SJSA1 (cell line): ENCODE results near the genes PM20D1, CTSE and FAM72A.

DNA sequence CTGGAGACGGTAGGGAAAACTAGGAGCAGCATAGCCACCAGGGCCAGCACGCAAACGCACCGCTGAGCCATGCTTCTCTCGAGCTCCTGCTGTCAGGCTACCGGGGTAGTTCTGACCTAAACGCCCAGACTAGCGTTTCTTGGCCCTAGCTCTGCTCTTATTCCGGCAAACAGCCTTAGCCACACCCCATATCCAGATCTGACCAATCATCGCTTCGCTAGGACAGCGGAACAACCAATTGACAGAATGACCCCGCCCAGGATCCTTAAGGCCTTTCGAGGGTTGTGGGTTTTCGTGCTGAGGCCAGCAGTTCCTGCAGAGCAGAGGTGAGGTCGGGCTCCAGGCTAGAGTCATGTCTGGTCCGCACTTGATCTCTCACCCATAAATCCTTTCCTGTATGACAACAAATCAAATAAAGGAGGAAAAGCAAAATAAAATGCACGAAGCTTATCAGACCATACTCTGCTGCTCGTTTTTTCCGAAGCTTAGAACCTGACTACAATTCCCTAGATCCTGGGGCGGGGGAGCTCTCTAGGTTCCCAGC, at the start of gene PM20D1:
Gene PM20D1, minus strand, starts transcription at position 131 of the 544 bp plus-strand sequence.
- RAMPAGE, long total RNA, result no peak

- RAMPAGE, long total RNA, result no peak
Observed at GRCh38 chr1:206023478-206024286, at the start of gene CTSE. CTSE (minus strand) TSS chr1:206023895.

- RAMPAGE, long total RNA, result no peak
Observed at GRCh38 chr1:206202635-206203032, at the start of gene FAM72A. FAM72A (minus strand) TSS chr1:206202839.

- RAMPAGE, long total RNA, result no peak
Observed at GRCh38 chr1:206458068-206459141, 11.9 kb upstream of the IKBKE start.

DNA sequence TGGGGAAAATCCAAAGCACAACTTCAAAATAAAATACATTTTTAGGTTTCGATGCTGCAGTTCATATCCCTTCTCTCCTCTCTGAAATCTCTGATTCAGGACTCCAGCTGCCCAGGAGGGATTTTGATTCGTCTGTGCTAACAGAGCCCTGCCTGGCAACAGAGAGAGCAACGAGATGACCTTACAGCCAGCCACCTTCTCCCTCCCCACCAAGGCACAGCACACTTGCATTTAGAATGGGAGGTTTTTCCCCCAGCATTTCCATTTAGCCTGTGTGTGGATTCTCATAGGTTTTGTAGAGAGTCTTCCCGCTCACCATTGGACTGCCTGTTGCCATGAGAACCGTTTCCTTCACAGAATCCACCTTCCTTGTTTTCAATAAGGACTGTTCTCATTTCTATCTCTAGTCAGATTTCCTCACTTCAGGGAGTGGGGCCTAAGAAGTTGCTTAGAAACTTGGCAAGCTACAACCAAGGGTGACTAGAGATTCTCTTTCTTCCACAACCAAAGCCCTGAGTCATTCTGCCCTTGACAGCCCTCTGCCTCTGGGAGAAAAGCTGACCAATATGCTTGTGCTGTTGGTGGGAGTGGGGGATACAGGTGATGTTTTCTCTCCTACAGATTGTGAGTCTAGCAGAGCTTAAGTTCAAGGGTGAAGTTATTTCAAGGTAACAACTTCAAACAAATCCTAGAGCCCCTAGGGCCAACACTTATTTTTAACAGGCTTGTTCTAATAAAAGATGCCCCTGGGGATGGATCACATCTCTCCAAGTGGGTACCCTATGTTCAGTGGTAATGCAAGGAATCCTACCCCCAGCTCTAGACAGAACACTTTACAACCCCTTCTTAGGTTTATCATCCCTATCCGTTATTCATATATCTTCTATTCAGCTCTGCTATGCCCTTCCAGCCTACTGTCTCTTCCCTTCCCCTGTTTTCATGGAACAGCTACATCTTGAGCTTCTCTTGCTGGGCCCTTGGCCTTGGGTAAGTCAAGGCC, 5.6 kb upstream of the IKBKE start:
- RAMPAGE, long total RNA, result no peak

DNA sequence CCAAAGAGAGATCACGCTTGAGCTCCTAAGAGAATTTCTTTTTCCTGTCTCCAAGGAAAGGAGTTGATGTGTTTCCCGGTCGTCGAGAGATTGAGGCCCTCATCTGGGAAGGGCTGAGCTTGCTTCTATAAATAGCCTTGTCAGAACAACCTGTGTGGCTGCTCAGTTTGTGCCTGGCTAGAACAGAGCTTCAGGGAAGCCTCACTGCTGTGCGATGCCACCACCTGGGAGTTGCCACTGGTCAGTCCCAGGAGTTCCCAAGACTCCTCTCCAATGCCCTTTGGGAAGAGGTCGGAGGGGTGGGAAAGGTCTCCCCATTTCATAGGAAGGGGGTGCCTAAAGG, 52.2 kb downstream of the EIF2D start:
- RAMPAGE, long total RNA, result no peak

GRCh38 chr1:206576536-206576934, 35.7 kb downstream of the EIF2D start:
- RAMPAGE, long total RNA, result no peak

- RAMPAGE, long total RNA, result no peak
Observed at GRCh38 chr1:206589969-206590881, 22.0 kb downstream of the EIF2D start.

- RAMPAGE, long total RNA, result no peak
Observed at GRCh38 chr1:206630969-206631500, 4.3 kb upstream of the DYRK3 start.

DNA sequence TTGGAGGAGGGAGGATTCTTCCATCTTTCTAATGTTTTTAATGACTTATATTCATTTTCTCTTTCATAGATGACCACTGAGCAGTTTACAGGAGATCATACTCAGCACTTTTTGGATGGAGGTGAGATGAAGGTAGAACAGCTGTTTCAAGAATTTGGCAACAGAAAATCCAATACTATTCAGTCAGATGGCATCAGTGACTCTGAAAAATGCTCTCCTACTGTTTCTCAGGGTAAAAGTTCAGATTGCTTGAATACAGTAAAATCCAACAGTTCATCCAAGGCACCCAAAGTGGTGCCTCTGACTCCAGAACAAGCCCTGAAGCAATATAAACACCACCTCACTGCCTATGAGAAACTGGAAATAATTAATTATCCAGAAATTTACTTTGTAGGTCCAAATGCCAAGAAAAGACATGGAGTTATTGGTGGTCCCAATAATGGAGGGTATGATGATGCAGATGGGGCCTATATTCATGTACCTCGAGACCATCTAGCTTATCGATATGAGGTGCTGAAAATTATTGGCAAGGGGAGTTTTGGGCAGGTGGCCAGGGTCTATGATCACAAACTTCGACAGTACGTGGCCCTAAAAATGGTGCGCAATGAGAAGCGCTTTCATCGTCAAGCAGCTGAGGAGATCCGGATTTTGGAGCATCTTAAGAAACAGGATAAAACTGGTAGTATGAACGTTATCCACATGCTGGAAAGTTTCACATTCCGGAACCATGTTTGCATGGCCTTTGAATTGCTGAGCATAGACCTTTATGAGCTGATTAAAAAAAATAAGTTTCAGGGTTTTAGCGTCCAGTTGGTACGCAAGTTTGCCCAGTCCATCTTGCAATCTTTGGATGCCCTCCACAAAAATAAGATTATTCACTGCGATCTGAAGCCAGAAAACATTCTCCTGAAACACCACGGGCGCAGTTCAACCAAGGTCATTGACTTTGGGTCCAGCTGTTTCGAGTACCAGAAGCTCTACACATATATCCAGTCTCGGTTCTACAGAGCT, 12.3 kb downstream of the DYRK3 start:
- RAMPAGE, long total RNA, result no peak

DNA sequence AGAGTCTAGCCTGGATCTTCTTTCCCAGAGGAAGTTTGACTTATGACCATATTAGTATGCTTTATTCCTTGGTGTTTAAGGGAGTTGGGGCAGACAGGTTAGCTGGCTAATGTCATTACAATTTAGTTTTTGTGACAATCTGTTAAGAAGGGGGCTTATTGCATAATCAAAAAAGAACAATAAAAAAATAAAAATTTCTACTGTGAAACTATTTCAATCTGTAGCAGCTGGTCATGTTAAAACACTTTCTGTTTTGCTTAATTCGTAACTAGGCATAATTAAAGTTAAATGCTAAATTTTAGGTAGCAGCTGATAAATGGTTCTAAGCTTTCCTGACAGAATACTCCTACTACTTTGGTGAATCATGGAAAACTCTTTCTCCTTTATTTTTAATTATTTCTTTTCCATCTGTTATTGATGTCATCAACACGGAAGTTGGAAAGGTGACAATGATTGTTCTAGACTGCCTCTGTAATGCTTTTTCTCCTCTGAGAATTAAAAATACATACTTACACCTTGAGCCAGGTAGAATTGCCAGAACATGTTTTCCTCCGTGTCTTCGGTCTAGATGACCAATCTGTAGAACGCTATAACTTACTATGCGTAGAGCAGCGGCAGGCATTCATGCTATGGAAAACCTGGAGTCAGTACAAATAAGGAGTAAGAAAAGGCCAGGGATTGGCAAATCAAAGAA, 18.6 kb downstream of the DYRK3 start:
- RAMPAGE, long total RNA, result no peak

DNA sequence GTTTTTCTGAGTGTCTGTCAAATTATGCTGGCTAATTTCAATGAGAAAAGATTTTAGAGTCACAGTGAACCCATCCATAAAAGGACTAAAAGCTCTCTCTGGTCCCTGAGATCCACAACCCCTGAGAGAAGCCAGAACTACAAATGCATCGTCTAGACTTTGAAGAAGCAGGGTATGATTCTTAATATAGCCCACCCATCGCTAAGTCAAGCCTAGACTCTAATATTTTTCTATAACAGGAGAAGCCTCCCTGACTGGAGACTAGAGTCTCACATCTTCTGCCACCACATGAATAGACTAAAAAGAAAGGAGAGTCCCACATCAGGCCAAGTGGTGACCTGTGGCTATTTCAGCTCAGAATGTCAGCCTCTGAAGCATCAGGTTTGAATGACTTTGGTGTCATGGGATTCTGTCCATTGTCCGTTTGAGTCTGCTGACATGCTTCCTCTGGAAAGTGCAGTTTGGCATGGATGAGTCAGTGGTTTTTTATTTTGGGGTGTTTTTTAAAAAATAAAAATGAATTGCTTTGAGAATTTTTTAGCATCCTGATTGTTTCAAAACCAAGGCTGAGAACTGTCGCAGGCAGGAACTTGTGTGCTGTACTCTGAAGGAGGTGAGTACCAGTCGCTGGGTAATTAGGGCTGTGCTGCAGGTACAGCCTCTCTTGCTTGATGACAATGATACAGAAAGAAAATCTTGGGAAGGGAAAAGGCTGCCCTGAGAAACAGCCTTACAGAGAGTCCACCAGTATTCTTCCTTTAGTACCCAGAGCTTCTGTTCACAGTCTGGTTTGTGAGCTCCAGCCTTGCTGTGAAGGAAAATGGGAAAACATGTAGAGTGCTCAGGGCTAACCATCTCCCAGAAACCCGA, 19.5 kb downstream of the DYRK3 start:
- RAMPAGE, long total RNA, result no peak

GRCh38 chr1:206711406-206711866, 26.7 kb downstream of the MAPKAPK2 start:
- RAMPAGE, long total RNA, result no peak

DNA sequence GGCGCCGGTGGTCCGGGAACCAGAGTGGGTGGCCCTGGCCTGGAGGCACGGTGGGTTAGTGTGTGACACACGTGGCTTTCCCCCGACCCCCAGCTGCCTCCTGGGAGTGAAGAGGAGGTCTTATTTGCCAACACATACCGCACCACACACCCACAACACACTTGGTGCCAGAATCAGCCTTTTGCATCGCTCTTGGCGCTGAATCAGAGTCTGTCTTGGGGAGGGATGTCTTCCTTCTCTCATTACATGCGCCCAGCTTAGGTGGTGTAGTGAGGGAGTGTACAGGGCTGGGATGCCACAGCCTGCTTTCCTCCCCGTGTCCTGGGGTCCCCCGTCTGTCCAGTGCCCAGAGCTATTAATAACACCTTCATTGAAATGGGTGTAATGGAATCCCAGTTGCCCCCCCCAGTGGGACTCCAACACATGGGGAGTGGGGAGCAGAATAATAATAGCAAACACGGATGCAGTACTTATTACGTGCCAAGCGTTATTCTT, 38.2 kb downstream of the MAPKAPK2 start:
- RAMPAGE, long total RNA, result no peak

DNA sequence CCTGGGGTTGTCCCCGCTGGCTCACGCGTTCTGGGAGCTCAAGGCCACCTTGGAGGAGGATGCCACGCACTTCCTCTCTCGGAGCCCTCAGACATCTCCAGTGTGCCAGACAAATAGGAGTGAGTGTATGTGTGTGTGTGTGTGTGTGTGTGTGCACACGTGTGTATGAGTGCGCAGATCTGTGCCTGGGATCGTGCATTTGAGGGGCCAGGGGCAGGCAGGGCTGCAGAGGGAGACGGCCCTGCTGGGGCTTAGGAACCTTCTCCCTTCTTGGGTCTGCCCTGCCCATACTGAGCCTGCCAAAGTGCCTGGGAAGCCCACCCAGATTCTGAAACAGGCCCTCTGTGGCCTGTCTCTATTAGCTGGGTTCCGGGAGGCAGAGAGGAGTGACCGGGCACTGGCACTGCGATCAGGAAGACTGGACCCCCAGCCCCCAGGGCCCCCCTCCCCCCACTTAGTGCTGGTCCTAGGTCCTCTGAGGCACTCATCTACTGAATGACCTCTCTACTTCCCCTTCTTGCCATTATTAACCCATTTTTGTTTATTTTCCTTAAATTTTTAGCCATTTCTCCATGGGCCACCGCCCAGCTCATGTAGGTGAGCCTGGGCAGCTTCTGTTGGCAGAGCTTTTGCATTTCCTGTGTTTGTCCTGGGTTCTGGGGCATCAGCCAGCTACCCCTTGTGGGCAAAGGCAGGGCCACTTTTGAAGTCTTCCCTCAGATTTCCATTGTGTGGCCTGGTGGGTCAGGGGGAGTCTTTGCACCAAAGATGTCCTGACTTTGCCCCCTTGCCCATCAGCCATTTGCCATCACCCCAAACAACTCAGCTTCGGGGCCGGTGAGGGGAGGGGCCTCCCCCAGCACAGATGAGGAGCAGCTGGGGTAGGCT, 37.2 kb upstream of the IL19 start:
- RAMPAGE, long total RNA, result no peak

DNA sequence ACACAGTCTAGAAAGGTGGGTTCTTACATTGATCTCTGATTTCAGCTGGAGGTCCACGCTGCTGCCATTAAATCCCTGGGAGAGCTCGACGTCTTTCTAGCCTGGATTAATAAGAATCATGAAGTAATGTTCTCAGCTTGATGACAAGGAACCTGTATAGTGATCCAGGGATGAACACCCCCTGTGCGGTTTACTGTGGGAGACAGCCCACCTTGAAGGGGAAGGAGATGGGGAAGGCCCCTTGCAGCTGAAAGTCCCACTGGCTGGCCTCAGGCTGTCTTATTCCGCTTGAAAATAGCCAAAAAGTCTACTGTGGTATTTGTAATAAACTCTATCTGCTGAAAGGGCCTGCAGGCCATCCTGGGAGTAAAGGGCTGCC, 23.0 kb upstream of the IL20 start:
- RAMPAGE, long total RNA, result no peak

- RAMPAGE, long total RNA, result no peak
Observed at GRCh38 chr1:206922942-206923467, 1.3 kb upstream of the FCMR start.

DNA sequence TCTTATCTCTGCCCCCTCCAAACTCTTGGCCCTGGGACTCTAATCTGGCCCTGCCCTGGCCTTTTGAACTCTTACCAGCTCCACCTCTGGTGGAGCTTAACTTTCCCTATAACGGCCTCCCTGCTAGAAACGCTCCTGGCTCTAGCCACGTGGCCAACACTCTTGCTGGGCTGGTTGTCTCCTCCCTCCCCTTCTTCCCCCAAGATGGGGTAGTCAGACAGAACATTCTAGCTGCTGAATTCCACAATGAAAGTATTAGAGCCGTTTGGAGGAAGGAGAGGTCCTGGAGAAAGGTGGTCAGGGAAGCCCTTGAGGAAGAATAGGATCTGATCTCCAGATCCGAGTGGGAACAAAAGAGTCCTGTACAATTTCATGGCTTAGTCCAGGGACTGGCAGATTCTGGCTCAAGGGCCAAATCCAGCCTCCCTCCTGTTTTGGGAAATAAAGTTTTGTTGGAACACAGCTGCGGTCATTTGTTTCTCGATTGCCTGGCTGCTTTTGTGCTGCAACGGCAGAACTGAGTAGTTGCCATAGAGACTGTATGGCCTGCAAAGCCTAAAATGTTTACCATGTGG, 9.5 kb upstream of the PIGR start:
- RAMPAGE, long total RNA, result no peak

DNA sequence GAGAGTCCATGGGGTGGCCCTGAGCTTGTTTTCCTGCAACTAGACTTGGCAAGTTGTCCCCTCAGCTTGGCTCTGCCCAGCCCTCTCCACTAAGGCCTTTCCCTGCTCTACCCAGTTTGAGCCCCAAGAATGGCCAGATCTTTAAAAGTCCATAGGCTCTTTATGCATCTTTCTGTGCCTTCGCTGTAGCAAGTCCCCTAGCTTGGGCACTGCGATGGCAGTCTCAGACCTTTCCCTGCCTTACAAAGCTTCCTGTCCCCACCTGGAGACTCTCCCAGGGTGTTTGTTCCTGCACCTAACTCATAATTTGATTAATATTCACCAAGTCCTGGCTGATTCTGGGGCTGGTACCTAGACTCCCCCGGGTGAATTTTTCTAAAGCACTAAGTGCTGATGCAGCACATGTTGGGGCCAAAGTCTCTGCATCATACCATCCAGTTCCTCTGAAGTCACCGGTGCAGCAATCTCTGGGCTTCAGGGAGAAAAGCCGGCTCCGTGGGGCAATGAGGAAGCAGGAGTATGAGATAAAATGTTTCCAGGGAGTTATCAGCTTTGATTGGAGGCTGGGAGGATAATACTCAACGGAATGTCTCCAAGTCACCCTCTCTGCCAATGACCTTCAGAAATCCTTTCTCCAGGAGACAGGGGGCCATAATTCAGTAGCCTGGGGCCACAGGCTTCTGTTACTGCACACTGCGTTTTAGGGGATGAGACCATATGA, 1.3 kb downstream of the FCAMR start:
- RAMPAGE, long total RNA, result no peak

DNA sequence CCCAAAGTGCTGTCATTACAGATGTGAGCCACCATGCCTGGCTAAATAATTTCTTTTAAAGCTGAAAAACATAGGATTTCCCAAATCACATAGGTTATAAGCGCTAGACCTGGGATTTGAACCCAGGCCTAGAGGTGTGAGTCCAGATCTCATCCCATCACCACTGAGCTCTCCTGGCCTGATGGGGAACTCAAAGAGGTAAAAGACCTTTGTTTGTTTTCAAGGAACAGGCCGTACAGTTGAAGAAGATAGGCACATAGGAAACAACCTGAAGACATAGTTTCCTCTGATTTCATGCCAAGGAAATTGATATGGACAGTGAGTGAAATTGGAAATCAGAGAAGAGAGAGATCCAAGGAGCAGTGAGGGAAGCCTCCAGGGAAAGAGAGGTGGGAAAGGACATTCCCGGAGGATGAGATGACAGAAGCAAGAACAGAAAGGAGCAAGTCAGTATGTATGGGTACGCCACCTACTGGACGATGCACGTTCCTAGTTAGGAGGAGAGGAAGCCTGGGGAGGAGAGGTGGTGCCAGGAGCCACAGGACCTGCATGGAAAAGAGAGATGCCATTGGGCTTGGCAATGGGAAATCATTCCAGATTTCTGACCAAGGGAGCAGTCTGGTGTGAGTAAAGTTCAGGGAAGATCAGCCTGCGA, 27.7 kb downstream of the C1orf116 start:
- RAMPAGE, long total RNA, result no peak